Fallopian tube (tissue), 1 donor: Measurements from ENCODE around the gene PIWIL1.

DNA sequence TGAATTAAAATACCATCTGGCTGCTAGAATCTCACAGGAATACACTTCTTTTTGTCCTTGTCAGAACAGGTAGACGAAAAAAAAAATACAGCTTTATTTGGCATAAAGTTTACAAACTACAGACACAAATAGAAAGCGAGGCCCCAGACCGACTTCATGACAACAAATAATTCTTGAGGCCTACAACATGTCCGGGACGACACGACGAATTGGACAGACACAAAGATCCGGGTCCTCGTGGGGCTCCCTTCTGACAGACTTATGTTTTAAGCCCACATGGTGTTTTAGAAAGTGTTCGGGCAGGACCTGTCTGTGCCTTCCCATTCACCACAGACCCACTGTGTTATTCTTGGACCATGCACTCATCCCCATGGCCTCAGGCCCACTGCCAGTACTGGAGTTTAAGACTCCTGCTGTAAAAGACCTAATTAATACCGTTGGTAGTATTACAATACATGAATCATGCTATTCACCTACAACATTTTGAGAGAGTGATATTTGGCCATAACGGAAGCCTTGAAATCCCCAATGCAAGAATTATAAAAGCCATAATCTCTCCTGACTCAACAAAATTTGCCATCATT lies 20.0 kb downstream of the SLC15A4 start:
- PRO-cap, result no peak

DNA sequence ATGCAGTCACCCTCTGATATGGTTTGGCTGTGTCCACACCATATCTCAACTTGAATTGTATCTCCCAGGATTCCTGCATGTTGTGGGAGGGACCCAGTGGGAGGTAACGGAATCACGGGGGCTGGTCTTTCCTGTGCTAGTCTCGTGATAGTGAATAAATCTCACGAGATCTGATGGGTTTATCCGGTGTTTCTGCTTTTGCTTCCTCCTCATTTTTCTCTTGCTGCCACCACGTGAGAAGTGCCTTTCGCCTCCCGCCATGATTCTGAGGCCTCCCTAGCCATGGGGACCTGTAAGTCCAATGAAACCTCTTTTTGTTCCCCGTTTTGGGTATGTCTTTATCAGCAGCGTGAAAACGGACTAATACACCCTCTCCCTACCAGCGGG lies 256.2 kb downstream of the GLT1D1 start:
- PRO-cap, result no peak

- PRO-cap, result no peak
Measured at GRCh38 chr12:130086480-130087050, 75.7 kb upstream of the FZD10 start.

DNA sequence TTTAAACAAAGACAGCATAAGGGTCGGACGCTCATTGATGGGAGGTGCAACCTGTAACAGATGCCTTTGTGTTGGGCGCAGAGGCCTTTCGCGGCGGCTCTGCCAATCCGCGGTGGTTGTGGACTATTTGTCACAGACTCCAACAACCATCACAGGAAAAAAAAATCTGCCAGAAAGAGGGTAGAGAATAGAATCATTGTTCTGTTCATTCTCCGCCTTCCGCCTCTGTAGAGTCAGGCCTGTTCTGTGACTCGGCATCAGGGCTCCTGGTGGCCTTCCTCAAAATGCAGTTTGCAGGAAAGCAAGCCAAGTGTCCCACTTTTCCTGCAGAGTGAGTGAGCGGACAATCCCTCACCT lies 83.1 kb upstream of the PIWIL1 start:
- PRO-cap, result no peak

- PRO-cap, result no peak
Measured at GRCh38 chr12:130337745-130338300, at the start of gene PIWIL1. TSS of gene PIWIL1 (plus strand) at chr12:130337887.

DNA sequence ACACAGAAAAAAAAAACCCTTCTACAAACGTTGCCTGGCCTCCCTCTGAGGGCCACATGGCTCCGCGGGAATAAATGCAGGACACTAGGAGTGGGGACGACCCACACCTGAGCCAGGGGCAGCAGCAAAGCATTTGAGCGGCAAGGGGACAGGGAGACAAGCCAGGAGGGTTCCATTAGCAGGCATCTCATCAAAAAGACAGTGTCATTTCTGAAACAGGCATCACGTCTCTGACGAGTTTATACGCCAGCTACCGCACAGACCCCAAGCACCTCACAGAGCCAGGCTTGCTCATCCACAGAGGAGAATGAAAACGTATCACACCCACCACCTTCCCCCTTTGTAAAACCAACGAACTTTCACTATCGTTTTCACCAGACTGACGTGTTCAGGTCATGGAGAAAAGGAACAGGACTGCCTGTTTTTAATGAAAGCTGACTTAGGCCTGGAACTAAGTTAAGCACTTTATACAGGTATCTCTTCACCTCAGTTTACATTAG lies 42.1 kb downstream of the STX2 start:
- PRO-cap, result no peak

DNA sequence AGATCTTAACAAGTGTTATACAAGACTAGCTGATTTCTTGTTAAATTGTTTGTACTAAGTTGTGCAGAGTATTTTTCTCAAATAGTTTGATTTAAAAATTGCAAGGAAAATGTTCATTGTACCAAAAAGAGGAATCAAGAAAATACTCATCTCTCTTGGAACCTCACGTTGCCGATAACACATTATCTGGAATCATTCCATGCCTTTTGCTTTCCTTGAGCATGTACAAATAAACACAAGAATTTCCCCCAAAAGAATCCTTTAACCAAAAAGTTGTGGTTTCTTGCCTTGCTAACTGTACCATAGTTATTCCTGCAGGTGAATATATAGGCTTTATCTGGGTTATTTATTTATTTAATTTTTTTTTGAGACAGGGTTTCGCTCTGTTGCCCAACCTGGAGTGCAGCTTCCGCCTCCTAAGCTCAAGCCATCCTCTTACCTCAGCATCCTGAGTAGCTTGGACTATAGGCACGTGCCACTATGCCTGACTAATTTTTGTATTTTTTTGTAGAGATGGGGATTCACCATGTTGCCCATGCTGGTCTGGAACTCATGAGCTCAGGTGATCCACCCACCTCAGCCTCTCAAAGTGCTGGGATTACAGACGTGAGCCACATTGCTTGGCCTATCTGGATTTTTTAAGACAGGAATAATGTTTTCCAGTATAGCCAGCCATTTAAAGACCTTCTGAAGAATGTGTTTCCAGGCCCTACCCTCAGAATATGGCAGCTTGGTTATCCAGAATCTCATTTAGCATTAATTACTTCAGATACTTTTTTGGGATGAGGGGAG lies 1.9 kb downstream of the RAN start:
- PRO-cap, result no peak

GRCh38 chr12:131002992-131003501 lies 49.3 kb downstream of the ADGRD1 start:
- PRO-cap, result no peak

DNA sequence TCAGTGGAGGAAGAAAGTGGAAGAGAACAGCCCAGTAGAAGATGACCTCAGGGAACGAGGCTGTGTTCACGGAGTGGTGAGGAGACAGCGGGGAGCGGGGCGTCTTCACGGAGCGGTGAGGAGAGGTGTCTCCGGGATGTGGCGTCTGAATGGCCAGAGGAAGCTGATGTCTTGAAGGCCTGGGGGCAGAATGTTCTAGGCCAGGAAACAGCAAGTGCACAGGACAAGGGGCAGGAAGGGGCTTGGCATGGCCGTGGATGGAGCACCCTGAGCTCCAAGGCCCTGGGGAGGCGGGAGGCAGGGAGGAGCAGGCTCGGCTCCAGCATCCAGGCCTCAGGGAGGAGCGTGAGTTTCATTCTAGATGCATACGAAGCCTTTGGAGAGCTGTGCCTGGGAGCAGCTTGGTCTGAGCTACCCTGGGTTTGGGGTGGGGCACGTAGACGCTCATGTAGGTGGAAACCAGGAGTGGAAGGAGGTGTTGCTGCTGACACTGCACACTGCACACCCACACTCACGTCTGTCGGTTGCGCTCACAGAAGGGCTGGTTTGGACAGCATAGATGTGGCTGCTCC lies 131.5 kb downstream of the ADGRD1 start:
- PRO-cap, result no peak

DNA sequence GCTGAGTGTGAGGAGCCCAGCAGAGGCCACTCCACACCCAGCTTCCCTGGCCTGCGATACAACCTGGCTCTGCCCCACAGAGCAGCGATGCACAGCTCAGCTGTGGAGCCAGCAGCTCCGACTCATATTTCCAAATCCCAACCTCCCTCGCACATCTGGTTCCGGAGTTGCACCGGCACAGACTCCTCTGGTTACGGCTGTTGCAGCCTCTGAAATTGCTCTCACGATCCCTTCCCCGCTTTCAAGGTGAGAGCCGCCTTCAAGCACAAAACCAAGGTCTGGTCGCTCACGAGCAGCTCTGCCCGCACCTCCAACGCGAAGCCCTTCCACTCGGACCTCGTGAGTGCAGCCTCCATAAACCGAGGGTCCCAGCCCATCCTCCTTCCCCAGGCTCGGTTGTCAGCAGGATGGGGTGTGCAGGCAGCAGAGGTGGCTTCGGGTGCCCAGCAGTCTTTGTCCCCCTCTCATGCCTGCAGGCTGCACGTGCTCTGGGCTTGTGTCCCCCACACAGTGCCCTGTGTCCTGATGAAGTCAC lies 184.3 kb downstream of the ADGRD1 start:
- PRO-cap, result unidirectional peak, plus-strand start at position 152 of the sequence

DNA sequence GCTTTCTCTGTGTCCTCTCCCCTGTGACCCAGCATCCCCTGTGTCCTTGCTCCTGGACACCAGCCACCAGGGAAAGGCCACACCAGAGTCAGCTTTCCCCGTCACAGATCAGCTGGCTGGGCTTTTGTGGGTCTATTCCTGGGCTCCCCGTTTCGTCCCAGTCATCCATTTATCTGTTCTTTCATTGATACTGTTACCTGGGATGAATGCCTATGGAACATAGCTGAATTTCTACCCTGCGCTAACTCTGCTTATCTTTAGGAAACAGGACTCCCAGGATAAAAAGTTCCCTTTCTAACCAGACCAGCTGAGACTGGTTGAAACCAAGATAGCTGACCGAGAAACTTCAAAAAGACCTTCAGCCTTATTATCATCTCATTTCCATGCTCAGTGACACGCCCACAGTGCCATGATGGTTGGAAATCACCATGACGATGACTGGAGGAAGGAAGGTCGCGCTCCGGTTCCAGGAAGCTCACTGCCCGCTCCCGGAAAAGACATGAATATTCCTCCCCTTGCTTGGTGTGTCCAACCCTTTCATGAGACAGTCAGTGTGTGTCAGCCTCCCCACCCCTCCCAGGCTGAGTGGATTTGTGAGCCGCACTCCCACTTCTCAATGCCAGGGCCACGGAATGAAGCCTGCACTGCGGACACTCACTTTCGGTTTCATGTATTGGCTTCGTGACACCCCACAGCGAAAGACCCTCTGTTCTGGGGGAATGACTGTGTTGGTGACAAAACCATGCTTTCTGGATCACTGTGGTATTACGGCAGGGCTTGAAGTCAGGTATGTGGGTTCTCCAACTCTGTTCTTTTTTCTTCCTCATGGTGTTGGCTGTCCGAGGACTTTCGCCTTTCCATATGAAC lies 276.3 kb upstream of the SFSWAP start:
- PRO-cap, result no peak

- PRO-cap, result no peak
Measured at GRCh38 chr12:131621874-131622740, 88.8 kb upstream of the SFSWAP start.

- PRO-cap, result no peak
Measured at GRCh38 chr12:131733476-131734515, 22.9 kb downstream of the SFSWAP start.

GRCh38 chr12:131736603-131736918 lies 25.7 kb downstream of the SFSWAP start:
- PRO-cap, result no peak

GRCh38 chr12:131757865-131758419 lies 47.1 kb downstream of the SFSWAP start:
- PRO-cap, result no peak

DNA sequence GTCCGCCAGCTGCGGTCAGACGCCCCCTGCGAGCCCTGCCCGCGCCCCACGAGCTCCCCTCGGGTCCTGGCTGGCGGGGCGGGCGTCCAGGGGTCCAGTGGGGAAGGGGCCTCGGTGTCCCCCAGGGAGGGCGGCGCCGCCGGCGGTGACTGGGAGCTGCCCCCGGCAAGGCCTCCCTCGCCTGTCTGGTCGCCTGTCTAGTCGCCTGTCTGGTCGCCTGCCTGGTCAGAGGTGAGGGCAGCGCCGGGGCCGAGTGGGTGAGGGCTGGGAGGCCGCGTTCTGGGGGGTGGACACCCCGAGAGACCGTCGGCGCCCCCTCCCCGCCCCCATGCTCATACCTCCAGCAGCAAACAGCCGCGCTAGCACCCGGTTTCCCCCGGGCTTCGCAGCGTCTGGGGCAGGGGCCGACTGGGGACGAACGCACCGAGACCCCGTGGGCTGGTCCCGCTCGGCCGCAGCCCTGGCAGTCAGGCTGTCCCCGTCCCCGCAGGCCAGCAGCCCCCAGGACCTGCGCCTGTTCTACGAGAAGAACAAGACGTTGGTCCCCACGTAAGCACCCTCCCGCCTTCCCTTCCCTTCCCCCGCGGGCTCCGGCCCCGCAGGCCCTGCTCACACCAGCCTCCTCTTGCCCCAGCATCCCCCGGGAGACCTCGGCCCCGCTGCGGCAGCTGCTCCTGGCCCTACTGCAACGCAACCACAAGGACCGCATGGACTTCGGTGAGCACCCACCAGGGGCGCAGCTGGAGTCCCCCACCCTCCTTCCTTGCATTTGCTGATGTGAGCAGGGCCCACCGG lies 15.1 kb downstream of the ULK1 start:
- PRO-cap, result no peak

DNA sequence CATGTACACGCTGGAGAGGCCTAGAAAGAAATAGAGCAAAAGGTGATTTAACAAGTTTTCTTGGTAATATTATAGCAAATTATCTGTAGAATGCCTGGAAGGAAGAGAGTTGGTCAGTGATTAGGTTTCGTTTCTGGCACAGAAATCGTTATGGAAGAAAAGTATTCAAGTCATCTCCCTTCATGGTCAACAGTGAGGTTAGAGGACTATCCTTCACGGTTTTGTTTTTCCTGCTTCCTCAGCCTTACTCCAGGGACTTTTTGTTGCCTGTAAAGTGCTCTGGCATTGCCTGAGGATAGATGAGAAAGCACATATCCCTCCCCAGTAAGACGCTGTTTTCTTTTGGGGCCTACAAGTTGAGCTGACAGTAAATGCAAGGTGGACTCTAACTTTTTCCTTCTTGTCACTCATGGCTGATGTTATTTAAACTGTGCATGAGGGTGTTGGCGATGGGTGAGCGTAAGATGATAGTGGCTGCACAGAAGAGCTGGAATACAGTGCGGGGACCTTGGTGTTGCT lies 81.3 kb downstream of the EP400 start:
- PRO-cap, result no peak

- PRO-cap, result no peak
Measured at GRCh38 chr12:132061929-132062846, 81.9 kb downstream of the DDX51 start.

- PRO-cap, result no peak
Measured at GRCh38 chr12:132066237-132067012, 77.7 kb downstream of the DDX51 start.

- PRO-cap, result unidirectional peak, plus-strand start at chr12:132084285; unidirectional peak, minus-strand start at chr12:132084905
Measured at GRCh38 chr12:132084220-132085322, 59.5 kb downstream of the DDX51 start.